AG10803 (cell line): ENCODE measurements around a stretch of chr5.

DNA sequence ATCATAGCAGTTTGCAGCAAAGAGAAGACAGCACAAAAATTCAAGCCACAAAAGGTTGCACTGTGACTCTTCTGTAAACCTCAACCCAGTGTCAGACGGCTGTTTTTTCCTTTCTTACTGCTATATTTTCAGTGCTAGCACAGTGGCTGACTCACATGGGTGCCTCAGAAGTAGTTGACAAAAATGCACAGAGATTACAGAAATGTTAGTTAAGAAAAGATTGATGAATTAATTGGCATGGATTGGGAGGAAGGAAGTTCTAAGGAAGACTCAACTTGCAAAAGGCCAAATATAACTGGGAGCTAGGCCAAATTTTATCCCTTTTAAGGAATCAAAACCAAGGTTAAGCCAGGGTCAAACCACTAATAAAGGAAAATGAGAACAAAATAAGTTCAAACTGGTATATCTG, 43.7 kb upstream of the ITGA1 start:
- RRBS, result no CpG with 5 or more reads among the region's 1 CpG

DNA sequence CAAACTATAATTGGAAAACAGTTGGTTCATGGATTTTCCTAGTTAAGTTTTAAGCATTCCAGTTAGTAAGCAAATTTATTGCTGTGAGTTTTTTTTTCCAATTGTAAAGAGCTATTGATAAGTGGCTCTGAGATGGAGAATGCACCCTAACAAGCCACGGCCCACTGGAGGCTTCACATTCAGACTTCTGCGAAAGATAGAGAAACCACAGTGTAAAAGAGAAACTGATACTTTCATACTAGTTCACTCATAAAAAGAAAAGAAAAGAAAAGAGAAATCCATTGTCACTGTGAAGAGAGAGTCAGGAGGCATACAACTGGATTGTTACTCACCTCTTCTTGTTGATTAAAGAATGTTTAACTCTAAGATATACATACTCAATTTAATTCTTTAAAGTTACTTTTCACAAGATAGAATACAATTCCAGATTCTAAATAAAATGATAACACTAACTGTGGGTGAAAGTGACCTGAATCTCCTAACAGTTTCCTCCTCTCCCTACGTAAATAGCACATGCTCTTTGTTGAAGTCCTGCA, 16.0 kb upstream of the ITGA1 start:
- RRBS, result no CpG with 5 or more reads among the region's 3 CpGs

- RRBS, result no CpG with 5 or more reads among the region's 2 CpGs
Observed at GRCh38 chr5:52789187-52789836, 1.6 kb downstream of the ITGA1 start.

DNA sequence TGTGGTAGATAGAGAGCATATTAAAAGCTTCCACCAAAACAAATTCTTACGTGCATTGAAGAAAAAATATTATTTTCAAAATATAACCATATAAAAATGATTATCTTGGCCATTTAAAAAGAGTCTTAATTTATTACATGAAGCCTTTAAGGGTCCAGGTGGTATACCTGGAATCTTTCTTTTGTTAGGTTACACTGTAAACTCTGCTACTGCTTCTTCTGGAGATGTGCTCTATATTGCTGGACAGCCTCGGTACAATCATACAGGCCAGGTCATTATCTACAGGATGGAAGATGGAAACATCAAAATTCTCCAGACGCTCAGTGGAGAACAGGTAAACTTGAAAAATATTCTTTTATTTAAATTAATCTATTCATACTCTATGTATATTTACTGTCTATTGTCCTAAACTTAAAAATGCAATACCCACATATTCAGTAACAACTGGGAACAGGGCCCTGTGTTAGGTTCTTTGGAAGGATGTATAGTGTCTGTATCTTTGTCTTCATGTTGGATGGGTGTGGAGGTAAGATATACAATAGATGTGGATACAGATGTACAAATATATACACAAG, 83.5 kb upstream of the ITGA2 start:
- RRBS, result no CpG with 5 or more reads among the region's 3 CpGs

DNA sequence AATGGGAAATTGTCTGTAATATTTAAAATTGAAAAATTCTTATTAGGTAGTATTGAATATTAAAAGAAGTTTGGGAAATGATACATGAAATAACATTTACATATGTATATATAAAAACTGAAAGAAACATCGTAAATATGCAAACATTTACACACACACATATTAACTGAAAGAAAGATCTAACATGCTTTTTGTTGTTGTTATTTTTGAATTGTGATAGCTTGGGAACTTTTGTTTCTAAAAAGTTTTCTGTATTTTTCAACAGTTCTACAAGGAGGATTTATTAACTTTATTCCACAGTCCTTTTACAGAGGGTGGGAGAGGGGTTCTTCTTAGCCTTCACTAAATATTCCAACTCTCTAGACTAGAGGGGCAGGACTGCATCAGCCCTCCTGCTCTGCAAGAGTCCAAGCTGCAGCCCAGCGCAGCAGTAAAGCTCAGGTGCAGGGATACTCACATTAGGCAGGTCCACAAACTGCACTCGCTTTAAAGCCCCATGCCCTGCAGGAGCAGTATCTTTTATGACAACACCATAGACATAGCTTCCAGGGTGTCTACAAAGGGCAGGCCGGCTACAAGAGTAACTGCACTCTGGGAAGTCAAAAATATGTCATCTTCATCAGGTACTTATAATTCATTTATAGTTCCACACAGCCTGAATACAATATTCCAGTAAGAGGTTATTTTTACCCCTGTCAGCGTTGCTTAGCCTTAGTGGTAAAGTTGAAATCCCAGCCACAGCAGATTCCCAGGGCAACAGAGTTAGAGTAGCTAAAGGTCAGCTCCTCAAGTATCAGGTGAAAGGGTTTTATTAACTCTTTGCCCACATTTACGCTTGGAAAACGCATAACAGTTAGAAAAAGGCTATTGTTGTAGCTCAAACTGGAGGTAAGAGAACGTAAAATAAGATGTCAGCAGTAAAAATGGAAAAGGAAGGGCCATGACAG, 82.5 kb upstream of the ITGA2 start:
- RRBS, result no CpG with 5 or more reads among the region's 8 CpGs

DNA sequence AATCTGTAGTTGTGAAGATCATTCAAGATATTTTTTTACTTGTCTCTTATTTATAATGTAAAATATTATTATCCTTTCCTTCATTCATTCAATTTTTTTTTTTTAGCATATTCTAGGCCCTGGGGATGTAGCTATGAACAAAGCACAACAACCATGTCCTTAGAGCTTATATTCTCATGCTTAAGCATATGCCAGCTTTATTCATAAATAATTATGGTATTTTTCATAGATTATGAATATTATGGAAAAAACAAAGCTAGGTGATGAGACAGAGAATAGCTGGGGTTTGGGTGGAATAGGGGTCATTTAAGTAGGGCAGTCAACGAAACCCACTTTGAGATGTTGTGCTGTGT, 55.7 kb downstream of the NDUFS4 start:
- RRBS, result no CpG with 5 or more reads among the region's 1 CpG

GRCh38 chr5:53730868-53731292, 170.4 kb downstream of the NDUFS4 start:
- RRBS, result no CpG with 5 or more reads among the region's 1 CpG

GRCh38 chr5:53885869-53886399, 325.5 kb downstream of the NDUFS4 start:
- RRBS, result no CpG with 5 or more reads among the region's 4 CpGs

- RRBS, result no CpG with 5 or more reads among the region's 3 CpGs
Observed at GRCh38 chr5:53984028-53984811, 326.2 kb downstream of the ARL15 start.

DNA sequence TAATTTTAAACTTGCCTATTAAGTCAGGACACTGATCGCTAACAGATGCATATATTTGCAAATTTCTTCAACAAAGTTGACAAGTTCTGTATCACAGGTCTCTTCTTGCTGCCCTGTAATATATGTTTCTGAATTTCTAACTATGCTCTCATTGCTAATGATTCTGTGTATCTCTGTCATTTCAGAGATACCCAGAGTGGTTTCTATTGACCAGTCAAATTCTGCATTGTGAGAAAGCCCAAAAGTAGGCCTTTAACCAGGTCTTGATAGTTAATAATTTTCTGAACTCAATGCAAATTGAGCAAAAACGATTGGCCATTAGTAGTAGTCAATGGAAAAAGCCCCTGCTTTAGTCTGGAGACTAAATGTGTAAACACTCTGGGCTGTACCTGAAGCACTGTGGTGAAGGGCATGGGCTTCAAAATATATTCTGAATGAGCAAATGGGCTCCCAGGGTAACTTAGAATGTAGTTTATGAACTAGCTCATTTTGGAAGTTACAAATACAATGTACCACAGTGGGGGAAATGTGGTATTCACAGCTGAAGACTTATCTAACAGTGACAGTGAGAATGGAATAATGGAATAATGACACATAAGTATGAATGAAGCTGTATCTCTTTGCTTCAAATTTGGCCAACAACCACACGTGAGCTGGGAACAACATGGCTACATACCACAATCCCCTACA, 307.5 kb downstream of the ARL15 start:
- RRBS, result no CpG with 5 or more reads among the region's 3 CpGs

DNA sequence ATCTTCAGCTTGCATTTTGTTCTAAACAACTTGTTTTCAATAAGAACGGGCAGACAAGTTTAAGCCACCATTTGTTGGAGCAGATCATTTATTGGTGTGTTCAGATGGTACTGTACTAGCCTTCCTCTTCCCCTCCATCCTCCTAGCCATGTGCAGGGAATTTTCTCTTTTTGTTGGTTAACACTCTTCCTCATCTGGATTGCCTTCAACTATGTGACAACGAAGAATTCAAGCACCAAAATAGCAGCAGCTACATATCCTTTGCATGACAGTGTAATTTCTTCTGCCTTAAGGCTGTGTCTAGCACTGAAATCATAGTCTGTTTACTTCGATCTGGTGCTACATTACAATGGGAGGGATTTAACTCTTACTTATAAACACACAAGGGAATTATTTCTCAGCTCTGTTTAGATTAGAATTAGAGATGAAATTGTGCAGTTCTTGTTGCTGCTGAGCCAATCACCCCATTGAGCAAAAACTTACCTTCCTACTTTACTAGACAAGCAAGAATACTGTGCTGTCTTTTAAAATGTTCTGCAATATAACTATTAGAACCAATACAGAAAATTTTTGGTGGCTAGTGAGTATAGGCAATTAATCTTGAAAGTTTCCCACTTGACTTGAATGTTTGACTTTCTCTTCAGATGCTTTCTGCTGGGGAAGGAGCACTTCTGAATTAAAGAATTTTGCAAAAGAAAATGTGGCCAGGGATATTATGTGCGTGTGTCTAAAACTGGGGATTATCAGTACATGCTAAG, 260.3 kb downstream of the ARL15 start:
- RRBS, result no CpG with 5 or more reads among the region's 4 CpGs

DNA sequence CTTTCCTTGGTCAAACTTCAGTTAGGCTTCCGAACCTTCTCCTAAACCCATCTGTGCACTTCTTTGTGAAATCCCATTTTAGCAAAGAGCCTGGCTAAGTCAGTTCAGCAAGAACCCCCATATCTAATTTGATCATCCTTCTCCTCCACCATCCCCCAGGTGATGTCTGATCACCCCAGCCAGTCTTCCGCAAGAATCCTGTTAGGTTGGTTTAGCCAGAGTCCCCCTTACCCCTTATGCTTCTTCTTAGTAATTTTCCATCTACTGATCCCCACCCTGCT, 109.1 kb downstream of the ARL15 start:
- RRBS, result no CpG with 5 or more reads among the region's 2 CpGs

GRCh38 chr5:54242171-54242672, 68.2 kb downstream of the ARL15 start:
- RRBS, result no CpG with 5 or more reads among the region's 5 CpGs

GRCh38 chr5:54446298-54446875, 9.1 kb upstream of the HSPB3 start:
- RRBS, result no CpG with 5 or more reads among the region's 5 CpGs

DNA sequence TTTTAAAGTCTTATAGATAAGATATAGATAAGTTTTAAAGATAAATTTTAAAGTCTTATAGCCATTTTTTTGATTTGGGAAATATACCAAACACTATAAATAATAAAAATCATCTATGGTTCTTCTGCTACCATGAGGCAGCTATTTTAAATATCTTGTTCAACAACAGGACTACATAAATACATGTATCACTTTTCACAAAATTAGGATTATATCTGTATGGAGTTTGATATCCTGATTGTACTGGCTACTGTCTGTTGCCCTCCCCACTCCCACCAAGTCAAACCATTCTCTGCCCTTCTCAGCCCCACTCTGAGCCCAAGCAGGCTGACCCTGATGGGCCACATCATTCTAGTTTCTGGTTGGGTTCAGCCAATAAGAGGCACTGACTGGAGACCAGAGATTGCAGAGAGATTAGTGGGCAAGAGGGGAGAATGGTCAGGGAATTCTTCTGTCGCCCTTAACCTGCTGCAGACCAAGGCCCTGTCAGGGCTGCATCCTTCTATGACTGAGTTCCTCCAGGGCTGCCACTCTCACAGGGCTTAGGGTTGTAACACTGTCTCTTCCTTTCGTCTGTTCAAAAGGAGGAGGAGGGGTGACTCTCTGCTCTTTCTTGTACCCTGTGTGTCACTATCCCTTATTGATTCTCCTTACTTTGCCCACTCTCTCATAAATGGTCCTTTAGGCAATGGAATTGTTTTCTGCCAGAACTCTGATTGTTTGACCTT, 2.7 kb downstream of the HSPB3 start:
- RRBS, result no CpG with 5 or more reads among the region's 2 CpGs

DNA sequence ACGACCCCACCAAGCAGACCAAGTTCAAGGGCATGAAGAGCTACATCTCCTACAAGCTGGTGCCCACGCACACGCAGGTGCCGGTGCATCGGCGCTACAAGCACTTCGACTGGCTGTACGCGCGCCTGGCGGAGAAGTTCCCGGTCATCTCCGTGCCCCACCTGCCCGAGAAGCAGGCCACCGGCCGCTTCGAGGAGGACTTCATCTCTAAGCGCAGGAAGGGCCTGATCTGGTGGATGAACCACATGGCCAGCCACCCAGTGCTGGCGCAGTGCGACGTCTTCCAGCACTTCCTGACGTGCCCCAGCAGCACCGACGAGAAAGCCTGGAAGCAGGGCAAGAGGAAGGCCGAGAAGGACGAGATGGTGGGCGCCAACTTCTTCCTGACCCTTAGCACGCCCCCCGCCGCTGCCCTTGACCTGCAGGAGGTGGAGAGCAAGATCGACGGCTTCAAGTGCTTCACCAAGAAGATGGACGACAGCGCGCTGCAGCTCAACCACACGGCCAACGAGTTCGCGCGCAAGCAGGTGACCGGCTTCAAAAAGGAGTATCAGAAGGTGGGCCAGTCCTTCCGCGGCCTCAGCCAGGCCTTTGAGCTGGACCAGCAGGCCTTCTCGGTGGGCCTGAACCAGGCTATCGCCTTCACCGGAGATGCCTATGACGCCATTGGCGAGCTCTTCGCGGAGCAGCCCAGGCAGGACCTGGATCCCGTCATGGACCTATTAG, 1.4 kb downstream of the SNX18 start:
- RRBS, result 36% methylated on average over 18 of the region's 51 CpGs

- RRBS, result no CpG with 5 or more reads among the region's 3 CpGs
Observed at GRCh38 chr5:54587286-54587760, 69.8 kb downstream of the SNX18 start.

GRCh38 chr5:54670910-54671752, 153.6 kb downstream of the SNX18 start:
- RRBS, result no CpG with 5 or more reads among the region's 8 CpGs

- RRBS, result no CpG with 5 or more reads among the region's 4 CpGs
Observed at GRCh38 chr5:54673396-54674393, 156.1 kb downstream of the SNX18 start.

DNA sequence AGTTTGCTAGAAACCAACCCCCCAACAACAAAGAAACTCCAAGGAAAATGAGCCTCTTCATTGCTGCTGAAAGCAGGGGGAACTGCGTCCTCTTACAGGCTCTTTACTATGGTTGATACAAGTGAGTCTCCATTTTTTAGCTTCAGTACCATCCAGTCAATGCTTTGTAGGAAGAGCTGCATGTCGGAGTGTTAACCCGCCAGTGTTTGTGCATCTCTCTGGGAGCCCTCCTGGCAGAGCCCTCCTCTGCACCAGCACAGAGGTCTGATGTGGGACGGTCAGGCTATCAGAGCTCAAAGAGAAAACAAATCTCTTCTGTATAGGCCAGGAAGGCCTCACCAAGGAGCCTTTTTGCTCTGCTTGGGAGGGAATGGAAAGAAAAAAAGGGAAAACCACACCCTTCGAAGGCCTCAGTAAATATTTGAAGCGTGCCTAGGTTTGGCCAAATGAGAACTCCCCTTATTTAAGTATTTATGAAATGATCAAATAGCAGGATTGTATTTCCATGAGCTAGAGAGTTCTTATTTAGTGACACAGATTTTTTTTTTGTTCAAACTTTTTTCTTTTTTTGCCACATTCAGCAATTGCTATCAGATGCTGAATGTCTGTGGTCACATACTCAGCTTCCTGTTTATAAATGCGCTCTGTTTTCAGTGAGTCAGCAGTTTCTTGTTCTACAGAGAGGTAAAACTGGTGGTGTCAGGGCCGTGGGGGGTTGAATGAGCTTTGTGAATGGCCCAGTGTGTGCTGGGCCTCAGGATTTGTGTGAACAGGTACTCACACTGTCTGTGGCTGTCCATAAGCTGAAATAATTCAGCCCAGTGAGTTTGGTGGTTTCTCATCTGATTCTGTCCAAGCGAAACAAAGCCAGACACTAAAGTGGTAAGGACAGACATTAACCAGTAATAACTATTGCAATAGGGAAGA, 226.6 kb downstream of the SNX18 start:
- RRBS, result no CpG with 5 or more reads among the region's 9 CpGs